Metastatic Breast Carcinoma in the Brain (tissue), 10 donors: ENCODE results near the gene DDX55.

- PRO-cap, 10 experiments, result no peak in any of the 10 experiments
Observed at GRCh38 chr12:122903592-122903913, 7.6 kb upstream of the VPS37B start.

DNA sequence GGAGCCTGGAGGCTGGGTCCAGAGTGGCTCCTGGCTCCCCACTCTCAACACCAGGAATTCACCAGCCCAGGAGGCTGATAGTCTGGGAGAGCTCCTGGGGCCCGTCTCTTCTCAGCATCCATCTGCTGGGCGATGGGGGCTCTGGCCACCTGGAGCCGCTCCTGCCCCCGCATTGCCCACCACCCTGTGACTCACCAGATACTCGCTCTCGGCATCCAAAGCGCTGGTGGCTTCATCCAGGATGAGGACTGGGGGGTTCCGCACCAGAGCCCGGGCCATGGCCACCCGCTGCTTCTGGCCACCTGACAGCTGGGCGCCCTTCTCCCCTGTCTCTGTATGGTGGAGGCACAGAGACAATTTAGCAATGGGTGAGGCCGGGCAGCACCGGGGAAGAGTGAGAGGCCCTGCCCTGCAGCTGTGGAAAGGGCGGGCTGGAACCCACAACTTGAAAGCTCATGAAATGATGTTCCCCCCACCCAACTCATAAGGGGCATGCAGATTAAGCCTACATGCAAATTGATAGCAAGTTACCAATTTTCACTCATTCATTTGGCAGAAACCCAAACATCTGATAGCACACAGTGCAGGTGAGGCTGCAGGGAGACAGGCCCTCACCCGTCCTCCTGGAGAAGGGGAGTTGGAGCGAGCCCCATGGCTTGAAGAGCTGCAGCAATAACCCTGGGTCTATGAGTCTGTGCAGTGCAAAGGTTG, 34.1 kb downstream of the ABCB9 start:
- PRO-cap, 10 experiments, result no peak in any of the 10 experiments

GRCh38 chr12:122943099-122943631, 23.1 kb downstream of the ABCB9 start:
- PRO-cap, 10 experiments, result no peak in any of the 10 experiments

DNA sequence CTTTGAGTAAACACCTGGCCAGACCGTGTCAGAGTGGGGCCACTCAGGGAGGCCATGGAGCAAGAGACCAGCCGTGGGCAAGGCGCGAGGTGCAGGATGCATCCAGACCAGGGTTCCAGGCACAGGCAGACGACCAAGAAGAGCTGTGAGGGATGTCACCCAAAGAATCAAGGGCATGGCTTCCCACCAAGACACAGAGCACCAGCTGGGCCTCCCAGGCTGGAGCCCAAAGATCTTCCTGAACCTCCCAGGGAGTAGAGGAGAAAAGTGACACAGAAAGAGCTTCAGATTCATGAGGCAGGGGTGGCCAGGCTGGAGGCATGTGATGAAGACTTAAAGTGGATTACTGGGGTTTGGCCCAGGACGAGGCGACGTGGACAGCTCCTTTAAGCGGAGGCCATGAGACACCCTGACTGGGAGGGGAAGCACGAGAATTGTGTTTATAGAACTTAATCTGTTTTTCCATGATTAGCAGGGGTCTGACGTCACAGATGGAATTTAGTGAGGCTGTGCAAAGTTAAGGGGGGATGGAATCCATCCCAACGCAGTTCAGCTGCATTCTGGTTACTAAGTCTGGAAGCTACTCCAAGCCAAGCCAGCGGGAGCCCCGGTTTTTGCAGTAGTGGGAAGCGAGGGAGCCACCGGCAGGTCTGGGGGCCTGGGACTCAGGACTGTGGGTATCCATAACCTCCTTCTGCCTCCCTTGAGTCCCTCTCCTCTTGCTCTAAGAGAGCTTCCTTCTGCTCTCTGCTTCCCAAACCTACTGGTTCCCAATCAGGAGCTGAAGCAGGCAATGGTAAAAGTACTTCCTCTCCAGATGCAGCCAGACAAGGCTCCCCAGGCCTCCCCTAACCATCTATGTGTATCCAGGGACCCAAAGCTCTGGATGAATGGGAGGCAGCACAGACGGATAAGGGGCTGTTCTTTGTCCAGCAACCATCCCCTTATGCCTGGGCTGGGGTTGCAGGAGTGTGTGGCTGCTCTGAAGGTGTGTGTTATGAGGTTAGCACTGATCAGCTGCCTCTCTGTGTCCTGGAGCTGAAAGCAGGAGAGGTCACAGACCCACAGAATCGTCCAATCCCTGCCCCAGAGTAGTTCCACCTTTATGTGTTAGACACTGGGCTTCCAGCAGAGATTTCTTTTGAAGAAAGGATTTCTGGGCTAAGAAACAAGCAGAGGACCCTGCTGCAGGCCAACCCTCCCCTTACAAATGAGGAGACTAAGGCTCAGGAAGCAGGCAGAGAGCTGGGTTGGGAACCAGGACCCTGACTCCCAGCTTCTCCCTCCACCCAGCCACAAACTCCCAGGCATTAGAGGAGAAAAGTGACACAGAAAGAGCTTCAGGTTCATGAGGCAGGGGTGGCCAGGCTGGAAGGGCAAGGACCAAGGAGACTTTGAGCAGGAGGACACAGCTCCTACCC, 62.0 kb downstream of the ARL6IP4 start:
- PRO-cap, 10 experiments, result no peak in any of the 10 experiments

- PRO-cap, 10 experiments, result no peak in any of the 10 experiments
Observed at GRCh38 chr12:123069993-123070531, 80.8 kb downstream of the PITPNM2 start.

DNA sequence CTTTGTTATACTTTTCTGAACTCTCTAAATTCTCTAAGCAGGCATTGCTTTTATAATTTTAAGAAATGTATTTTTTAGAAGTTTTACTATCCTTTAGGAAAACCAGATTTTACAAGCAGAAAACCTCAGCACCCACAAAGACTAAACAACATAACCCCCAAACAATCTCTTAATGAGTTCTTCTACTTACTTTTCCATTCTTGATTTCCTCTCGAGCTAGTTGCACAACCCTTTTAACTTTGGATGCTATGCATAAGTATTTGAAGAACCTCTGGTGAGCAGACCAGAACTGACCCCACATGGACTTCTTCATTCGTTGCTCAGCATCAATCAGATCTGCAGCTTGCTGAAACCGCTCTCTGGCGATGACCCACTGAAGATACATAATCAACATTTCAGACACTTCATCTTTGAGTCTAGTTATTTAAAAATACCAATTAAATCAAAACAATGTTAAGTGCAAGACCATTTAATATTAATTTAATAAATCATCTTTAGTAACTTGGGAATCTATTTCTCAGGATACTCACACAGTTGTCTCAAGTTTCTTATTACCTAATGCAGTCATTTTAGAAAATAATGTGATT, 38.6 kb downstream of the SBNO1 start:
- PRO-cap, 10 experiments, result no peak in any of the 10 experiments

DNA sequence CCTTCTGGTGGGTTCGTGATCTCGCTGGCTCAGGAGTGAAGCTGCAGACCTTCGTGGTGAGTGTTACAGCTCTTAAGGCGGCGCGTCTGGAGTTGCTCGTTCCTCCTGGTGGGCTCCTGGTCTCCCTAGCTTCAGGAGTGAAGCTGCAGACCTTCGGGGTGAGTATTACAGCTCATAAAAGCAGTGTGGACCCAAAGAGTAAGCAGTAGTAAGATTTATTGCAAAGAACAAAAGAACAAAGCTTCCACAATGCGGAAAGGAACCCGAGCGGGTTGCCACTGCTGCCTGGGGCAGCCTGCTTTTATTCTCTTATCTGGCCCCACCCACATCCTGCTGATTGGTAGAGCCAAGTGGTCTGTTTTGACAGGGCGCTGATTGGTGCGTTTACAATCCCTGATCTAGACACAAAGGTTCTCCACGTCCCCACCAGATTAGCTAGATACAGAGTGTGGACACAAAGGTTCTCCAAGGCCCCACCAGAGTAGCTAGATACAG, 23.0 kb downstream of the RILPL2 start:
- PRO-cap, 10 experiments, result no peak in any of the 10 experiments

GRCh38 chr12:123512167-123513422, 20.9 kb downstream of the RILPL1 start:
- PRO-cap, 10 experiments, result no peak in any of the 10 experiments

- PRO-cap, 10 experiments, result no peak in any of the 10 experiments
Observed at GRCh38 chr12:123571139-123571796, 13.1 kb upstream of the TMED2 start.

GRCh38 chr12:123601939-123603061, at the start of gene DDX55:
Gene DDX55 (plus strand): TSS chr12:123602099.
- PRO-cap, 10 experiments, result peak in 10 of 10 experiments; most common plus-strand start chr12:123602124 (in 6); most common minus-strand start chr12:123602033 (in 8)

DNA sequence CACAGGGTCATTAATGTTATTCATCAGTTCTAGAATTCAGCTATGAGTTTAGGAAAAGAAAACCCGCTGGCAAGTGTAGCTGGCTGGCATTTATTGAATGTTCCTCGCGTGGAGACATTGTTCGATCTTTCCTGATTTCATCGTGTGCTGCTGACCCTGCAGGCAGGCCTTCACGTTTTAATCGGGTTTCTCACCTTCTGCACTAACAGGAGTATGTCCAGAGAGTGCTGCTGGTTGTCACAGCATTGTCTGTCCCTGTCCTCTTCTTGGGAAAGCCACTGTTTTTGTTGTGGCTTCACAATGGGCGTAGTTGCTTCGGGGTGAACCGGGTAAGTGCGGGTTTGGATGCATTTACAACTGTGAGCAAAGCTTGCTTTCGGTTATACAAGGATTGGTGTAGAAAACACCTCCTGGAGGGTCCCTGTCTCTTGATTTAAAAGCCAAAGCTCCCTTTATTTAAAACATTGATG, 11.2 kb upstream of the DNAH10 start:
- PRO-cap, 10 experiments, result no peak in any of the 10 experiments

DNA sequence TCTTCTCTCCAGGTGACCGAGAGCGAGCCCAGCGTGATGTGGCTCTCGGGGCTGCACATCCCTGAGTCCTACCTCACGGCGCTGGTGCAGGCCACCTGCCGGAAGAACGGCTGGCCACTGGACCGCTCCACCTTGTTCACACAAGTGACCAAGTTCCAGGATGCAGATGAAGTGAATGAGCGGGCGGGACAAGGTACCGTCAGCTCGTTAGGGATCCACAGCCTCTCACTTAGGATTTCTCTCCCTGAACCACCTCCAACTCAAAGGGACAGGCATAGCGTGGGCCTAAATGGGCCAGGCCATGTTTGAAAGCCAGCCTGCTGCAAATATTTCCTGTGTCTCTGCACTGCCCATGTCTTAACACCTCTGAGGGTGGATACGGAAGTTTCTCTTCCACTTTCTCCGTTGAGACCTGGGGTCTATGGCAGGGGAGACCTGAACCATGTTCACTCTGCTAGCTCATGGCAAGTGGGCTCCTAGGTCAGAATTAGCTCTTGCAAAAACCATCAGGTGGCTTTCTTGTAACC, 39.2 kb downstream of the CCDC92 start:
- PRO-cap, 10 experiments, result no peak in any of the 10 experiments

DNA sequence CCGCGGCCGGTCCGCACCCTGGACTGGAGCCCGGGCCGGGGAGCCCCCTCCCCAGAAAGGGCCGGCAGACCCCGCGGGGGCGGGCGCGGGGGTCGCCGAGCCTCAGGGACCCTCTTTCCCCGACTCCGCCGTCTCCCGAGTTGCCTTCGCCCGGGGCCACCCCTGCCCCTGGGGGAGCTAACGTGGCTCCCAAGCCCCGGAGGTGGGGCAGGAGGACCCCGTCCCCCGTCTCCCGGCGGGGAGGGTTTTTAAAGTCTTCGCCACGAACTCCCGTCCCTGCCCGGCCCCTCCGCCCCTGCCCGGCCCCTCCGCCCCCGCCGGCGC, 512 bp downstream of the CCDC92 start:
- PRO-cap, 10 experiments, result peak in 1 of 10 experiments; most common minus-strand start position 297 of the sequence (in 1)

DNA sequence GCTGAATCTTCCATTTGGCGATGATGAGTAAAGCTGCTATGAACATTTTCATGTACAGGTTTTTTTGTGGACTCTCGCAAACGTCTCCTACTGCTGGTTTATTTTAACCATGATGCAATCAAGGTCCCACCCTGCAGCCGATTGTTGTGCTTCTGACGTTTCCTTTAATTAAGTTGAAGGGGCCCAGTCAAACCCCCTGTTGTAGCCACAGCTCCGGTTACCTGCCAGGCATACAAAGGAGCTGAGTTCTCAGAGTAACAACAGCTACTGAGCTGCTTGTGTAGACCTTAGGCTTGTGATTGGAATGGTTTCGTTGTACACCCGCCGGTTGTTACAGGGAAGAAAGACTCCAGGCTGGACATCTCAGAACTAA, 63.3 kb downstream of the ZNF664 start:
- PRO-cap, 10 experiments, result no peak in any of the 10 experiments

GRCh38 chr12:124238675-124239420, 56.0 kb upstream of the RFLNA start:
- PRO-cap, 10 experiments, result no peak in any of the 10 experiments

GRCh38 chr12:124371805-124372742, 77.2 kb downstream of the RFLNA start:
- PRO-cap, 10 experiments, result peak in 1 of 10 experiments; most common minus-strand start chr12:124372147 (in 1)

- PRO-cap, 10 experiments, result peak in 2 of 10 experiments; most common plus-strand start chr12:124386315 (in 2); most common minus-strand start chr12:124386227 (in 1)
Observed at GRCh38 chr12:124385652-124386491, 91.0 kb downstream of the RFLNA start.

- PRO-cap, 10 experiments, result peak in 10 of 10 experiments; most common plus-strand start chr12:124389444 (in 10); most common minus-strand start chr12:124389323 (in 9)
Observed at GRCh38 chr12:124389187-124390297, 94.6 kb downstream of the RFLNA start.

DNA sequence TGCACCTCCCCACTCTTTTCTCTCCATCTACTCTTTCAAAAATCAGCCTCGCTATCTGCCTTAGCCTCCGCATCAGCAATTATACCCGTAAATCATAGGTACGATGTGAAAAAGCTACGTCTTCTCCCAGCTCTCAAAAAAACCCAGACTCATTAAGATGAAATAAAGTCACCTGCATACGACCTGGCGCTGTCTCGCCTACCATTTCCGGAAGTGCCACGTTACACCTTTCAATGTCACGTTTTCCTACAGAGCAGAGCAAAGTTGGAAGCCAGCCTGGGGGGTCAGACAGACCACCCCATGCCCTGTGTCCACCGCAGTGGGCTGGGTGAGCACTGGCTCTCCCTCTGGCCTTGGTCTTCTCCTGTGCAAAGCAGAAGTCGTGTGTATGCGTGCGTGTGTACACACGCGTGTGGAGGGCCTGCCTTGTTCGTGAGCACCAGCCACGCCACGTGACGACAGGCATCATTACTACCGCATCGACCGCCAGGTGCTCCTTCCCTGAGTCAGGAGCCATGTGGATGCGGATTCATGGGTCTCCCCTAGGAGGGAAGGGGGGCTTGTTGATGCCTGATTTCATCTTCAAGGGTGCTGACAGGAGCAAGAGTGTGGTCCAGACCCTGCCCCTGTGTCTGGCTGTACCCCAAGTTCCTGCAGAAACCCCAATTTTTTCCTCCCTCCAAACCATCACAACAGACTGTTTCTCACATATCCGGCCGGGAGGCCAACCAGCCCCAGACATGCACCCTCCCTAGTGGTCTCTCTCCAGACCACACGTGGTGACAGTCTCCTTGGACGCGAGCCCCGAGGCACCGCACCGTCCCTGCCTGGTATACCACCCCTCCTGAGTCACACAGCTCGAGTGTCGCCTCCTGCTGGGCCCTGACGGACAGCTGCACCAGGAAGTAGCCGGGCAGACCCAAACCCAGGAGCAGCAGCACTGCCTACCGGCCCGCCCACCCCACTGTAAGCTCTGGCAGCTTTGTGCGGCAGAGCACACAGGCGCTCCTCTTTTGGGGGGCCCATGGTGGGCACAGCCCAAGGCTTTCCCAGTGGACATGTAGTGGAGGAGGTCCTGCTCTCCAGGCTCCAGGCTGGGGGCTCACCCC, 97.1 kb downstream of the RFLNA start:
- PRO-cap, 10 experiments, result peak in 2 of 10 experiments; most common plus-strand start position 888 of the sequence (in 1); most common minus-strand start position 846 of the sequence (in 2)

DNA sequence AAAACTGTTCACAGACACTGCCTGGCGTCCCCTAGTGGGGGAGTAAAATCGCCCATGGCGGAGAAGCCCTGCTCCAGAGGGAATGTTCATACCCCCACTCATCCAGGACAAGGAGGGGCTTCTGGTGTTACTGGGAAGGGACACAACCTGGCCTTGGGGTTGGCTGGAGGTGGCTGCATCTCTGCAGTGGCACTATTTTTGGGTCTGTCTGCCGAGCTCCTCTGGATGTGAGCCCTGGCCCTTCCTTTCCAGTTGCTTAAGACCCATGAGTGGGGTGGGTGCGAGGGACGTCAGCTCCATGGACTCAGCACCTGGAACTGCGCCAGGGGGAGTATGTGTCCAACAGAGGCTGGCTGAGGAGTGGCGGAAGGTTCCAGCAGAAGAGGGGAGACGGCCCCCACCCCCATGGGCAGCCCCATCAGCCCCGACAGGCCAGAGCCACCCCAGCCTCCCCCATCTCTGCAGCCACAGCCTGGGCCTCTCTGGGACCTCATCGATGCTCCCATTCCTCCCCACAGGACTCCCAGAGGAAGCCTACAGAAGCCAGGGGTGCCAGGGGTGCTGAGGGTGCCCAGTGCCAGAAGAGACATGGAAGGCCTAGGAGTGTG, 104.0 kb downstream of the RFLNA start:
- PRO-cap, 10 experiments, result no peak in any of the 10 experiments